ENCODE data around the gene SSX4B.

DNA sequence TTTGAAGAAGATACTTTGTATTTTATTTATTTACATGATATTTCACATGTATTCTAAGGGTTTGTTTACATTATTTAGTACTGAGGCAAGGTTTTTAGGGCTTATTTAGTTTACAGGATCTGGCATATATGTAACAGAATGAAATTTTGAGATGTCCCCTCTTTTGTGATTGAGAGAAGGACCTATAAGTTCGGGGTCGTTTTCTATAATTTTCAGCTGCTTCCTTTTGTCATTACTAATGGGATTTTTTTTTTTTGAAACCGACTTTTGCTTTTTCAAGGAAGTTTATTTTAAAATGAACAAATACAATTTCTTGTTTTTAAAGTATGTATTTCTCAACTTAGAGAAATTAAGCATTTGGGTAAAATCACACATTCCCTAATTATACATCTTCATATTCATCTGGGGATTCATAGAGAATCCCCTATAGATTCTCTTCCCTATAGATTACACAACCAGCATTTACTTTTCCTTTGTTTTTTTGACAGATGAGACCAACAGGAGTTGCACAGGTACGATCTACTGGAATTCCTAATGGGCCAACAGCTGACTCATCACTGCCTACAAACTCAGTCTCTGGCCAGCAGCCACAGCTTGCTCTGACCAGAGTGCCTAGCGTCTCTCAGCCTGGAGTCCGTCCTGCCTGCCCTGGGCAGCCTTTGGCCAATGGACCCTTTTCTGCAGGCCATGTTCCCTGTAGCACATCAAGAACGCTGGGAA, 137.6 kb downstream of the DIPK2B start:
- PRO-cap = no peak
- RRBS = no CpG with 5 or more reads among the region's 7 CpGs

DNA sequence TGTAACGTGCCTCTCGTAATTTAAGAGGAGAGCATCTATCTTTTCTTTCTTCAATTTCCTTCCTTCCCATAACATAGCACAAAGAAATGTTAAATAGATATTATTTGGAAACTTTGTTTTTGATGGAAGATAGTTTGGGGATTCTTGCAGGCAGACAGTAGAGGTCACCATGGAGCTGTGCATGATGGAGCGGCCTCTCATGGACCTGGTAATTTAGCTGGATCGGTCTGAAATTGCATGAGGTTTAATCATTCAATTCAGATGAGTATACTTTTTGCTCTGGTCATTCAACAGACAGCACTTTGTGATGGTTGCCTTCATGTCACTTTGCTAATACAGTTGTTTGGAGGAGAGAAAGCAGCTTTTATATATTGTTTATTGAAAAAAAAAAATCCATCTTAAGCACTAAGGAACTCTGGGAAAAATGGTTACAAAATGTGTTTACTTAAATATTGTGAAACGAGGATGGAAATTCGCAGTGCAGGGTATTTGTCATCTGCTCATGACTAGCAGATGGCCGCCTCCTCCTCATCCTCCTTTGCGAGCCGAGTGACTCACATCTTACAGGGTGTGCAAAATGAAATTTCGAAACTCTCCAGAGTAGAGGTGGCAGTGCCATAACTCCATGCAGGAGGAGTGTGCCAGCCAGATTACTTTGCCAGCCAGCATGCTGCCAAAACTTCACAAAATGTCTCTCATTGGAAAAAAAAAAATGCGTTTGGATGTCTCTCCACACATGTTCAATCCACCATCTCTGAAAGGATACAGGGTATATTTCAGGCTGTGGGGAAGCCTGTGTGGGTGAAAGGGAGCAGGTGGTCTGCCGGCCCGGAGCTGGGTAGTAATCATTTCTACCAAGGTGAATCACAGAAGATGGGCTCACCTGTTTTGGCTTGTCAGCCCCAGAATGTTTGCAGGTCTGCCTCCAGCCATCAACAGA, 314.8 kb upstream of the DIPK2B start:
- PRO-cap = bidirectional peak, plus-strand start at position 268 of the sequence, minus-strand start at position 205 of the sequence; bidirectional peak, plus-strand start at position 598 of the sequence, minus-strand start at position 535 of the sequence
- RRBS = no CpG with 5 or more reads among the region's 13 CpGs

DNA sequence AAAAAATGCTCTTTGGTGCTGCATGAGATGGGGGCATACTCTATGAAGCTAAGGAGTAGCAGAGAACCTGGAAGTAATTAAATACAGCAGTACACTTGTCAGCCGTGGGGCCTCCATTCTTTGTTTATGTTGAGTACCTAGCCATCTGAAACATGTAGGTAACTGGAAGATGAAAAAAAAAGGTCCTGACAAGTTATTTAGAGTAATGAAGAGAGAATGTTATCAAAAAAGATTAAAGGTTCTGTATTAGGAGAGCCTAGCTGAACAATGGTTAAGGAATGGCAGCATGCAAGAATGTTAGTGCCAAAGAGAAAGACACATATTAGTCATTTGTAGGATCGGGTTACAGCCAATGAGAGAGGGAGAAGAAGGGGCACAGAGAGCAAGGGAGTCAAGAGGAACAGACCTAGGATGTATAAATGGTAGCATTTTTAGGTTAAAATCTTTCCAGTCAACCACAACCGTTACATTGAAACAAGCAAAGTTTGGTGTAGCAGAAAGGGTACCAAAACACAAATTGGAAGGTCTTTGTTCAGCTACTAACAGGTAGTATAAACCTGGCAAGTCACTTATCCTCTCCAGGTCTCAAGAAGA, 316.7 kb upstream of the DIPK2B start:
- PRO-cap = no peak
- RRBS = no CpG with 5 or more reads among the region's 3 CpGs

DNA sequence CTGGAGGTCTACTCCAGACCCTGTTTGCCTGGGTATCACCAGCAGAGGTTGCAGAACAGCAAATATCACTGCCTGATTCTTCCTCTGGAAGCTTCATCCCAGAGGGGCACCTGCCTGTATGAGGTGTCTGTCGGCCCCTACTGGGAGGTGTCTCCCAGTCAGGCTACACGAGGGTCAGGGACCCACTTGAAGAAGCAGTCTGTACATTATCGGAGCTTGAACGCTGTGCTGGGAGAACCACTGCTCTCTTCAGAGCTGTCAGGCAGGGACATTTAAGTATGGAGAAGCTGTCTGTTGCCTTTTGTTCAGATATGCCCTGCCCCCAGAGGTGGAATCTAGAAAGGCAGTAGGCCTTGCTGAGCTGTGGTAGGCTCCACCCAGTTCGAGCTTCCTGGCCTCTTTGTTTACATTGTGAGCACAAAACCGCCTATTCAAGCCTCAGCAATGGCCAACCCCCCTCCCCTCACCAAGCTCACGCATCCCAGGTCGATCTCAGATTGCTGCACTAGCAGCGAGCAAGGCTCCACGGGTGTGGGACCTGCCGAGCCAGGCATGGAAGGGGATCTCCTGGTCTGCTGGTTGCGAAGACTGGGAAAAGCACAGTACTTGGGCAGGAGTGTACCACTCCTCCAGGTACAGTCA, 38.7 kb downstream of the KRBOX4 start:
- PRO-cap = no peak
- RRBS = no CpG with 5 or more reads among the region's 12 CpGs

GRCh38 chrX:46575848-46576874, 2.6 kb downstream of the CHST7 start:
- PRO-cap = no peak
- RRBS = no CpG with 5 or more reads among the region's 10 CpGs

GRCh38 chrX:46913545-46914078, 1.4 kb downstream of the JADE3 start:
- PRO-cap = no peak
- RRBS = no CpG with 5 or more reads among the region's 17 CpGs

- PRO-cap = bidirectional peak, plus-strand start at chrX:47146489, minus-strand start at chrX:47146432
- RRBS = no CpG with 5 or more reads among the region's 11 CpGs
Observed at GRCh38 chrX:47146069-47146938, 1.3 kb downstream of the RBM10 start.

DNA sequence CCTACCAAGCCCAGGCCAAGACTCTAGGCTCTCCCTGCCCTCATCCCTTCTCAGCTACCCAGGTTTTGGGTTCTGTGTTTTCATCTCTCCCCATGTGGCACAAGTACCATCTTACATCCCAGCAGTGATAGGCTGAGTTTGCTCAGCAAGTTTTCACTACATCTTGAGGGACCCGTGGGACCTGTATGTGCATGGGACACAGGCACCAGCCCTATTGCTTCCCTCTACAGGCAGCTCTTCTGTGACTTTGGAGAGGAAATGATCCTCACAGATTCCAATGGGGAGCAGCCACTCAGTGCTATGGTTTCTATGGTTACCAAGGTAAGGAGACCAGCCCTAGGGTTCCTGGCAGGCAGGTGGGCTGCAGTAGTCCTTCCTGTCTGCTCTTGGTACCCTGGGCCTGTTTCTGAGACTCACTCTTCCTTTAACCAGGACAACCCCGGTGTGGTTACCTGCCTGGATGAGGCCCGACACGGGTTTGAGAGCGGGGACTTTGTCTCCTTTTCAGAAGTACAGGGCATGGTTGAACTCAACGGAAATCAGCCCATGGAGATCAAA, 7.5 kb downstream of the UBA1 start:
- PRO-cap = no peak
- RRBS = no CpG with 5 or more reads among the region's 6 CpGs

- PRO-cap = no peak
- RRBS = no CpG with 5 or more reads among the region's 7 CpGs
Observed at GRCh38 chrX:47203465-47203753, 9.8 kb downstream of the UBA1 start.

DNA sequence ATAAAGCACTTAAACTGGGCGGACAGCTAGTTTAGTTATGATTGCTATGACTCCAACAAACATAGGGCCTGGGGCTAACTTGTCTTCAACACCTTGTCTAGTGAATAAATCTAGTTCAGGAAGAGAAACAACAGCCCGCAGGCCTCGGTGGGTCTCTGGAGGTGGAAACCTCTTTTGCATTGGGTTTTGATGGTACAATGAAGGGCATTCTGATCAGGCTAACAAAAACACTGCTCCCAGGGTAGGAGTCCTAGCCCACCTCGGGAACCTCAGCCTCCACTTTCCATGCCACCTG, 360 bp upstream of the USP11 start:
- PRO-cap = no peak
- RRBS = no CpG with 5 or more reads among the region's 4 CpGs

DNA sequence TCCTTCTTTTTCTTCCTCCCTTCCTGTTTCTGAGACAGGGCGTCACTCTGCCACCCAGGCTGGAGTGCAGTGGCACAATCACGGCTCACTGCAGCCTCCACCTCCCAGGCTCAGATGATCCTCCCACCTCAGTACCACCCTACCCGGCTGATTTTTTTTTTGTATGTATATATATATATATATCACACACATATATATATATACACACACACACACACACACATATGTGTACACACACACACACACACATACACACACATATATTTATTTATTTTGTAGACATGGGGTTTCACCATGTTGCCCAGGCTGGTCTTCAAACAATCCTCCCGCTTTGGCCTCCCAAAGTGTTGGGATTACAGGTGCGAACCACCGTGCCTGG, 20.3 kb downstream of the ZNF41 start:
- PRO-cap = no peak
- RRBS = no CpG with 5 or more reads among the region's 6 CpGs

GRCh38 chrX:47649175-47649738, 1.1 kb downstream of the ELK1 start:
- PRO-cap = no peak
- RRBS = no CpG with 5 or more reads among the region's 13 CpGs

GRCh38 chrX:47662102-47662634, 3.2 kb upstream of the UXT start:
- PRO-cap = no peak
- RRBS = no CpG with 5 or more reads among the region's 1 CpG

DNA sequence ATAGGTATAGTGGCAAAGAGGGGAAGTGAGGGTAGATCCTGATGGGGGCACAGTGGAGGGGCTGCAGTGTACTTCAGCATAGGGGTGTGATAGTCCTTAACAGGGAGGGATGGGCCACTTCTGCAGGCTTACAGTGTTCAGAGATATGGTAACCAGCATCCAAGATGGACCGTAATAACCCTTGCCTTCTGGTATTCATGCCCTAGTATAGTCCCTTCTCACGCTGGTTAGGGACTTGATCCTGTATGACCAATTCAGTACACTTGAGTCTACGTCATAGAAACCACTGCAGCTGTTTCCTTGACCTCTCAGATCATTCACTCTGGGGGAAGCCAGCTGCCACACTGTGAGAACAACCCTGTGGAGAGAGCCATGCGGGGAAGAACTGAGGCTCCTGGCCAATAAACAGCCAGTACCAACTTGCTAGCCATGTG, 87.6 kb upstream of the ZNF81 start:
- PRO-cap = no peak
- RRBS = no CpG with 5 or more reads among the region's 4 CpGs

DNA sequence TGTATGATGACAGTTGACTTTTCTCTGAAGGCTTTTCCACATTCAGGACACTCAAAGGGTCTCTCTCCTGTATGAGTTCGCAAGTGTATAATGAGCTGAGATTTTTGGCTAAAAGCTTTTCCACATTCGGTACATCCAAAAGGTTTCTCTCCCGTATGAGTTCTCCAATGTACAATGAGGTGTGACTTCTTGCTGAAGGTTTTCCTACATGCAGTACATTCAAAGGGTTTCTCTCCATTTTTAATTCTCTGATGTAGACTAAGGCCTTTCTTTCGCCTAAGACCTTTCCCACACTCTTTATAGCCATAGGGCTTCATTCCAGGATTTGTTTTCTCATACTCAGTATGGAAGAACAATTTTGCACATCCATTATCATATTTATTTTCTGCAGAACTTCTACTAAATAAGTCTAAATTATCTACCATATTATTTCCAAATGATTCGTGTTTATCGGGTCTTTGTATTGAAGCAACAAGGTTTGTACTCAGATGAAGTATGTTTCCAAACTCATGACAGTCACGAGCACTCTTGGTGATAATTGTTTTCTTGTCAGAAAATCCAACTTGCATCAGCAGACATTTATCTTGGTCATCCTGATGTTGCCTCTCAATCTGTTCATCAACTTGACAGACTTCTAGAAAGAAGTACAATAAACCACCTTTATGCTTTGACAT, 26.5 kb downstream of the ZNF182 start:
- PRO-cap = no peak
- RRBS = no CpG with 5 or more reads among the region's 7 CpGs

DNA sequence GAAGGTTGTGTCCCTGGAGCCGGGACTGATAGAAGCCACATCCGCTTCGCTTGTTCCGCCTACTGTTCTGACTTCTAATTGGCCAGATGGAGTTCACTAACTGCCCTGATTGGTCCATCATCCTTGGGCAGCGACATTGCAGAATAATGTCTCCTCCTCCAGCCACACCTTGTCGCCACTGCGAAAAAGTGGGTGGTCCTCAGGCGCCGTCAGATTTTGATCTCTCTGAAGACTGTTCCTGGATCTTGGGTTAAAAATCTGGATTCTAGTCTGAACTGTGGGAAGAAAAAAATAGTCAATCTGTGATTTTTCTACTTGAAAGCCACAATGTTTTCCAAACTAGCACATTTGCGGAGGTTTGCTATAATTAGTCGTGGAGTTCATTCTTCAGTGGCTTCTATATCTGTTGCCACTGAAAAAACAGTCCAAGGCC, 311 bp upstream of the SSX3 start:
- PRO-cap = no peak
- RRBS = no CpG with 5 or more reads among the region's 11 CpGs

DNA sequence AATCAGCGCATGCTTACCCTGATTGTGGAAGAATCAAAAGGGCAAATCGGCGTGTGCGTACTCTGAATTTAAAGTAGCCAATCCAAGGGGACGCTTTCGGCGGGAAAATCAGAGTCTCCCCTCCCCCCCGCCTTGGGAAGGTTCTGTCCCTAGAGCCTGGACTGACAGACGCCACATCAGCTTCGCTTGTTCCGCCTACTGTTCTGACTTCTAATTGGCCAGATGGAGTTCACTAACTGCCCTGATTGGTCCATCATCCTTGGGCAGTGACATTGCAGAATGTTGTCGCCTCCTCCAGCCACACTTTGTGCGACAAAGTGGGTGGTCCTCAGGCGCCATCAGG, at the start of gene SSX4B:
Gene SSX4B, minus strand, starts transcription at position 116 of the 343 bp plus-strand sequence.
- PRO-cap = no peak
- RRBS = no CpG with 5 or more reads among the region's 14 CpGs

DNA sequence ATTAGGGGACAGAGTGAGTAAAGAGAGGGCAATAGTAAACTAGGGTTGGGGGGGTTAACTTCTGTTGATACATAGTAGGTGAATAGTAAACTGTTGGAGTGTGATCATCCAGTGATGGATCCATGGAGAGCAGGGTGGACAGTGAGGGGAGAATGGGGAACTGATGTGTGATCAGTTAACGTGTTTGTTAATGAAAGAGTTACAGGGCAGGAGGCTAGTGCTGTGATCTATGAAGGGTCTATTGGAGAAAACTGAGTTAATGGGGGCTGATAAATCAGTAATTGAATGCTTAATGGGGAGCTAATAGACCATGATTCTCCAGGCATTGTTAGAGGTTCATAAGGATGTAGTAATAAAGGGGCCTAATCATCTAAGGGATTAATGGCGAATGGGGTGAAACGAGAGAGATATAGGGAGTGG, 1.1 kb downstream of the FTSJ1 start:
- PRO-cap = no peak
- RRBS = no CpG with 5 or more reads among the region's 3 CpGs

GRCh38 chrX:48576010-48576425, 1.7 kb downstream of the RBM3 start:
- PRO-cap = no peak
- RRBS = no CpG with 5 or more reads among the region's 6 CpGs

GRCh38 chrX:48675881-48676515, 7.6 kb upstream of the WAS start:
- PRO-cap = bidirectional peak, plus-strand start at chrX:48676609, minus-strand start at chrX:48676381
- RRBS = 21% methylated on average over 10 of the region's 45 CpGs